Cardiac septum (tissue), 1 donor: ENCODE measurements around the gene CTRB1.

DNA sequence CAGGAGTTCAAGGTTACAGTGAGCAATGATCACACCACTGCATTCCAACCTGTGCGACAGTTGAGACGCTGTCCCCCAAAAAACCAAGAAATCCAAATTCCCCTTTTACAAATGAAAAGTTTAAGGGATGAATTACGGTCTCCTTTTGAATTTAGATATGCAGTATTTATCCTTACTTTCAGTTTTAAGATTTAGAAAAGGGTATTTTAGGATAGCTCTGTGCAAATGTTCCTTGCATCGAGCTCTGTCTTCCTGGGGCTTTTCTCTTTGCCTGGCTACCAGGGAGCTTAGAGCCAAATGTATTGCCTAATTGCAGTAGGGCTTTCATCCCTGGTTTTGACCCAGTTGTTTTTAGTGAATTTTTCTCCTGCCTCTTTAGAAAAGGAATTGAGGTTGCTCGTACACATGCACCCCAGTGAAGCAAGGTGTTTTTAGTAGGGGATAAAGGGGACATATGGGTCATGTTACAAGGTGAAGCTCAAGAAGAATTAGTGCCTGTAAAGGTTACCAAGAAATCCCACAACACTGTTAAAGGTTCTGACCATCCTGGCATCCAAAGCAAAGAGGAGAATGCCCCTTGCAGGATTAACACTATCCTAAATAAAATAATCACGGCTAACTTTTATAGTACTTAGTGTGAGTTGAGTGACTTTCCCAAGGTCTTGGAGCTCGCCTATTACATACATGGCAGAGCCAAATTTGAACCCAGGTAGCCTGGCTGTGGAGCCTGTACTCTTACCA lies 6.2 kb downstream of the PSMD7 start:
- PRO-cap = no peak

GRCh38 chr16:74368650-74369019 lies 7.5 kb upstream of the NPIPB15 start:
- PRO-cap = no peak

GRCh38 chr16:74603439-74604322 lies 3.2 kb downstream of the GLG1 start:
- PRO-cap = no peak

DNA sequence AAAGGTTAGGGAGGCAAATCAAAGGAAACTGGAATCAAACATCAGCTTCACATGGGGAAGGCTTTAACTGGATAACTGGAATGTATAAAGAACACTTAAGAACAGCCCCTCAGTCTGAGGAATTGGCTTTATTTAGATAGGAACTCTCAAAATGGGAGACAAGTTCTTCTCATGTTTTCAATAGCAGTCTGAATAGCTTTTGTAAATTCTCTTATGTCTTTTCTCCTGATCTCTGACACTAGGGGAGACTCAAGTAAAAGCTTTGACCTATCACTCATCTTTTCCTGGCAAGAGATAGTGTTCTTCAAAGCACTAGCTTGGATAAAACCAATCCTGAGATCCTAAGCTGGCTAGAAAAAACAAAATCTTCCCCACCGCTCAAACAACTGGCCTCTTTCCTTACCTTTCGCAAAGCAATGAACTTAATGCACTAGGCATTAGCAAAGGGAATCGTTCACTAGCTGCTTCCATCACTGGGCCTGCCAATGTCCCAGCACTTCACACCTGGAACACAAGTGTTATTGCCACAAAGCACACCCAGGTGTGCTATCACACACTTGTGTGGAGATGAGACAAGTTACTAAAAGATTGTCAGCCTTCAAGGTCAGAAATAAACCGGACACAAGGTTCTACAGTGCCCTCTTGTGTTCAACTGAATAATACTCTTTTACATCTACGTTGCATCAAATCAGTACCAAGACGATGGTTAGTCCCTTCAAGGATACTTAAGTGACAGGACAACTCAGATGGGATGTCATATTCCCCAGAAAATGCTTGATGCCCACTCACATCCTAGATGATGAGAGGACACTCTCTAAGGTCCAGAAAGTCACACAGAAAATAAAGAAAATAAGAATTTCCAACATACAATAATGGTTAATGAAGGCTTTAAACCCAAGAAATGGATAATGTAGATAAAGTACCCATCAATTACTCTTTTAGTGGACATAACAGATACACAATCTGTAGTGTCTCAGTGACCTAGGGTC lies 16.2 kb upstream of the GLG1 start:
- PRO-cap = no peak

- PRO-cap = no peak
Measured at GRCh38 chr16:74724320-74725460, 24.0 kb upstream of the MLKL start.

DNA sequence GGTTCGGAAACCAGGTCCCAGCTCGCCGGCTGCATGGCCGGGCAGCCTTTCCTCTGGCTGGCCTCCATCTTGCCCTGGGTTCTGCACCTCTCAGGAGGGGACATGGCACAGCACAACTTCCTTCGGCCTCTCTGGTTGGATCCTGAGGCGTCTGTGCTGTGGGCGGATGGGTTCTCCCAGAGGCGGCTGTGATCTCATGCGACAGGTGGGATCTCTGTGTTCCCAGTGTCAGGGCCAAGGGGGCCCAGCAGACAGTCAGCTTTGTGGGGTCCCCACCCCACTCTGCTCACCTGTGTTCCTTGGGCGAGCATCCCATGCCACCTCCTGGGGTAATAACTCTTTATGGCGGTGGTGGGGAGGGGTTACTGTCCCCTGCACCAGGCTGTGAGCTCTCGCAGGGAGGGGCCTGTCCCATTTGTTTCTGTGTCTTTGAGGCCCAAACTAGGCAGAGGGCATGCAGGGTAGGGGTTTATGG lies 35.8 kb downstream of the FA2H start:
- PRO-cap = no peak

DNA sequence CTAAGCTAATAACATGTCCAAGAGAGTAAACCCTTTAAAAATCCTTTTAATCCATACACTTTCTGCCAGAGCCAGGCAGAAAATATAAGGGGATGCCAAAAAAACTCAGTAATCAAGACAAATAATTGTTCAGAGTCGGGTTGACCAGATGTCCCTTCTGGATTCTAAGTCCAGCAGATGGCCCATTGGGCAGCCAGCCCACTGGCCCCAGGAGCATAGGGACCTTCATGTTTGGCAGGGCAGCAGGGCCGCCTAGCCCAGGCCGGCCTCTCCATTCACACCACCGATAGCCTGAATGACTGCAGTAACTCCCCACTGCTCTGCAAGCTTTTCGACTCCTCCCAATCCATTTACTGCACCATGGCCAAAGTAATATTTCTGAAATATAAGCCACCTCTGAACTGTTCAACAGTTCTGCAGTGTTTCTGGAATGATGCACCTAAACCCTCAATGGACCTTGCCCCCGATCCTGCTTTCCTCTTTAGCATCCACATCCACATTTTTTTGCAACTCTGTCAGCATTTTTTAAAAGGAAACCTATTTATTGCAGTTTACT lies 46.5 kb downstream of the LDHD start:
- PRO-cap = no peak

- PRO-cap = no peak
Measured at GRCh38 chr16:75169921-75170497, 21.7 kb downstream of the ZFP1 start.

GRCh38 chr16:75218265-75219495 lies at the start of gene CTRB1:
CTRB1 (plus strand) TSS chr16:75218988.
- PRO-cap = no peak

DNA sequence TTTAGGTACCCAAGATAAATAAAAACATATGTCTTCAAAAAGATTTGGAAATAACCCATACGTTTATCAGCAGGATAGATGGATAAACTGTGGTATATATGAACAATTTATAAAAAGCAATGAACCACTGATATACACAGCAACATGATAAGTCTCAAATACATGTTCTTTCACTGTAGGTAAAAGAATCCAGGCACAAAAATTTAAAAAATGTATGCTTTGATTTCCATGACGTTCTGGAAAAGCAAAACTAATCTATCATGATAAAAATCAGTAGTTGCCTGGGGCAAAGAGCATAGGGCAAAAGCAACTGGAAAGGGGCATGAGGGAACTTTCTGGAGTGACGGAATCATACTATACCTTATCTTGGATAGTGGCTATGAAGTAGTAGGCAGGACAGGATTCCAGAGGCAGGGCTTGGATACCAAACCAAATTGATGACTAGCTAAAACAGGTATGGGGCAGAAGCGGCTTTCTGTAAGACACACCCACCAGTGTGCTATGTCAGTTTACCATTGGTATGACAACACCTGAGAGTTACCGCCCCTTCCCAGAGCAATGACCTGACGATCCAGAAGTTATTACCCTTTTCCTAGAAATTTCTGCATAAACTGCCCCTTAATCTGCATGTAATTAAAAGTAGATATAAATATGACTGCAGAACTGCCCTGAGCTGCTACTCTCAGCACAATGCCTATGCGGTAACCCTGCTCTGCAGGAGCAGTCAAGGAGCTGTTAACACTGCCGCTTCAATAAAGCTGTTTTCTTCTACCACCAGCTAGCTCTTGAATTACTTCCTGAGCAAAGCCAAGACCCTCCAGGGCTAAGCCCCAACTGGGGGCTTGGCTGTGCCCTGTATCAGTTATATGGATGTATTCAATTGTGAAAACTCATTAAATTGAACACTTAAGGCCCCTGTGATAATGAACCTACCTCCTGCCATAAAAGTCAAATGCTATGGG lies 56.7 kb downstream of the CFDP1 start:
- PRO-cap = no peak

DNA sequence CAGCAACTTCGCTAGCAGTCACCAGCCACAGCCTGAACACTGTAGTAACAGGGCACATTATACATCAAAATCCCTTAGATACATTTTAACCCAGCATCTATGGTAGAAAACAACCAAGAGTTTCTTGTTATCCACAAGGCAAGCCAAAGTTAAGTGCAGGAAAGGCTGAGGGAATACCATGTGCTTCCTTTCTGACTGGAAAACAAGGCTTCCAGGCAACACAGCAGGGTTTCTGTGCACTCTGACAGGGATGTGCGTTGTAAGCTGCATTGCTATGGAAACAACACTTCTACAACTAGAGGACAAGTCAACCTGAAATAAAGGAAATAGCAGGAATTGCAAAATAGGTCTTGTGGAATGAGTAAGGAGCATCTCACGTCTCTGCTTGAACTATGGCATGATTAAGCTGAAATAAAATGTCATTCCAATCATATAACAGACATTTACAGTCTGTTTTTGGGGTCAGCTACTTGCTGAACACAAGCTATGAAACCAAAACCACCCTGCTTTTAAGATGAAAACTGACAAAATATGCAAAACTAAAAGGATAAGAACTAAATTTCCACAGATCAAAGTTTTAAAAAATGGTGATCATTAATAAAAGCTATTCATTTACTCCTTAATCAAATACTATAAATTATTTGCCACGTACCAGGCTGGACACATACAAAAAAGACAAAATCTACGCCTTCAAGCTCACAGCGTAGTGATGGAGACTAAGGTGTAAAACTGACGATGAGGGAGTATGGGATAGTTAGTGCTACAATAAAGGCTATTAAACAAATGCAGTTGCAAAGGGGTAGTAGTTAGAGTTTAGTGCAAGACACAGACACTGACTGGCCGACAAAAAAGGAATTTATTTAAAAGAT lies 55.2 kb downstream of the CFDP1 start:
- PRO-cap = no peak

GRCh38 chr16:75477654-75478352 lies 13.3 kb upstream of the TMEM170A start:
- PRO-cap = no peak

- PRO-cap = unidirectional peak, plus-strand start at chr16:75594319; unidirectional peak, plus-strand start at chr16:75594361
Measured at GRCh38 chr16:75593817-75594434, 27.7 kb downstream of the GABARAPL2 start.

GRCh38 chr16:75594435-75594918 lies 28.3 kb downstream of the GABARAPL2 start:
- PRO-cap = bidirectional peak, plus-strand start at chr16:75594748, minus-strand start at chr16:75594656

- PRO-cap = no peak
Measured at GRCh38 chr16:75661821-75662288, 14.3 kb downstream of the TERF2IP start.

DNA sequence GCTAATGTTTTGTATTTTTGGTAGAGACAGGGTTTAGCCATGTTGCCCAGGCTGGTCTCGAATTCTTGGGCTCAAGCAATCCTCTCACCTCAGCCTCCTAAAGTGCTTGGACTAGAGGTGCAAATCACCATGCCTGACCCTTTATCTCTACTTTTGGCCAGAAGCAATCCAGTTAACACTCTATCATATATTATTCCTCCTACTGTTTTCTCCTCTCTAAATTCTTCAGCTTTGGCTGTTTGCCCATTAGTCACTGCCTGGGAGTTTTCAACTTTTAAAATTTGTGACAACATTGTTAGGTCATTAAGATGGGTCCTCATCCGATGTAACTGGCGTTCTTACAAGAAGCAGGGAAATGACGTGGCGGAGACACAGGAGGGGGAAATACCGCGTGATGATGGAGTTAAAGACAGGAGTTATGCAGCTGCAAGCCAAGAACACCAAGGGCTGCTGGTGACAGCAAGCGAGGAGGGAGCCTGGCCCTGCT lies 34.7 kb upstream of the CPHXL start:
- PRO-cap = no peak

DNA sequence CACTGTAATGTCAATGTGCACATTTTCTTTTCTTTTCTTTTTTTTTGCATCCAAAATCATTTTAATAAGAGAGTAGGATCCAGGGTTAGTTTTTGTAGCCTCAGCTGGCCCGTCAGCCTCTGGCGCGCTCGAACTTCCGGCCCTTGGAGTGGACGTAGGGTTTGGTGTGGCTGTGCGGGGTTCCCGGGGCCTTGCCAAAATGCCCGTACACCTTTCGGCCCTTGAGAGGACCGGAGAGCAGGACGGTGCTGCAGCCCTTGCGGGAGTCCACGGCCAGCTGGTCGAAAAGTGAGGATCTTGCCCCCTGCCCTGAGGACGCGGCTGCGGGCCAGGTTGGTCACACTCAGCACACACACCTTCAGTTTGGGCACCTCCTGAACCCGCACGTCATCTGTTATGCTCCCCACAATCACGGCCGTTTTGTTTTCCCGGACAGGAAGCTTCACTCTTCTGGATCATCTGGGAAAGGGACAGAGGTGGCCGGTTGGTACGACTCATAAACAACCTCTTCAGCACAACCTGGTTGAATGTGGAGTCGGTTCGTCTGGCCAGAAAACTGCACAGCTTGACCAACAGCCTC lies 42.1 kb upstream of the CNTNAP4 start:
- PRO-cap = no peak

DNA sequence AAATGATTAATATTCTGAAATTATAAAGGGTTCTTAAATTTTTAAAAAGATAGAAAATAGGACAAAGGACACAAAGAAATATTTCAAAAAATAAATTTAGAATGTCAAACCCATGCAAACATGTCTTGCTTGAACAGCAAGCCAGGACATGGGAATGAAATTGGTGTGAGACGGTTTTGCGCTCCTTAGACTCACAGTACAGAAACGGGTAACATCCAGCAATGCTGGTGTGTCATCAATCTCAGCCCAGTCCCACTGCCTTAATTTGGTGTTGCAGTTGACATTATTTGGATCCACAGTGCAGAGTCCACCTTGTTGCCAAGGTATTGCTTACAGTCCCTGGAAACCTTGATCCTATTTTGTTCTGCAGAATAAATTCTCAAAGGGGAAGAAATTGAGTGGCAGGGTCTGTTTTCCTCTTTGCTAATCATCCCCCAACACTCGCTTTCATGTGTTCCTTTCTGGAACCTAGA lies 311.6 kb upstream of the MON1B start:
- PRO-cap = no peak

- PRO-cap = unidirectional peak, minus-strand start at chr16:77212954; unidirectional peak, minus-strand start at chr16:77213026
Measured at GRCh38 chr16:77212663-77213386, 13.6 kb downstream of the SYCE1L start.

- PRO-cap = no peak
Measured at GRCh38 chr16:77776719-77777024, 11.7 kb upstream of the VAT1L start.